ReNcell CX (cell line): ENCODE measurements around a stretch of chr6.

DNA sequence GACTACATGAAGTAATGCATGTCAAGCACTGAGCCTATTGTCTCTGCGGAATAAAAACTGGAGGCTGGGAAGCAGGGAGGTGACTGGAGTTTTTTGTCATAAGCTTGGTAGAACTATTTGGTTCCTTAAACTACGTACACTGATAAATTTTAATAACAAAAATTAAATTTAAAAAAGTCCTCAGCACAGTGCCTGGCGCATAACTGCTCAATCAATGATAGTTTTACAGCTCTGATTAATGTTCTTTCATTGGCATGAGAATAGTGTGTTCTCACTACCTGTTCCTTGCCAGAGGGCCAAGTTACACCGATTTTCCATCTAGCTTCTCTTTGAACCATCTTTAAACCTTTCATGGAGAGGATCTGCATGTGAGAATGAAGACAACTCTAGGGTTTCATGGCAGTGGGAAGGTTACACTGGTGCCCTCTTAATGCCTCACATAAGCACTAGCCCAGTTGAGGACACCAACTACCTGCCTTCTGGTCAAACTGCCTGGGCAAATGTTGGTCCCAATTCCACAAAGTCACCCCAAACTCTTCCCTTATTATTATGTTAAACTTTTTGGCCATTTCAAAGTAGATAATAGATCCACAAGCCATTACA, 45.0 kb upstream of the SPDEF start:
- PRO-cap: no peak

- PRO-cap: no peak
These were observed 16.0 kb downstream of the SNRPC start for GRCh38 chr6:34773268-34773835.

- PRO-cap: no peak
These were observed 28.9 kb downstream of the TAF11 start for GRCh38 chr6:34858799-34859482.

DNA sequence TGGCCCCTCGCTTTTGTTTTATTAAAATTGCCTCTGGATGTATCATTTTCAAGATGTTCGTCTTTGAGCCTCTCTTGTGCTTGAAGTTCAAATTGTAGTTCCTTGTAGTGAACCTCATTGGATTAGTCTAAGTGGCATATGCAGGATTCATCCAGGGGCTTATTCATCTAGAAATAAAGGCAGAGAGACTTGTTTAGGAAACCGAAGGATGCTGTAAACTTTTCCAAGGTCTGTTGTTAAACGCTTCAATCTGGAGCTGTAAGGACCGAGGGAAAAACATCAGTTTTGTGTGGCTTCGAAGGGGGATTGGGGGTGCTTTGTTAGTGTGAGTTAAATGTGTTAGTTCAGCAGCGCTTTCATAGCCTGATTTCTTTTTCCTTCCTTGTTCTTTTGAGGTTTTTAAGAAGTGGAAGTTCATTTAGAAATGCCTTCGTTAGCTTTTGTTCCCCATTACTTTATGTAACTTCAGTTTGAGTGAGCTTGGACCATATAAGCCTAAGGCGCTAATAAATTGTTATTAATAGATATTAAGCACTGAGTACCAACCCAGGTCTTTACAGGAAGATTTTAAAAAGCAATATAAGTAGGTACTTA, 1.4 kb downstream of the ANKS1A start:
- PRO-cap: no peak

GRCh38 chr6:34992003-34992485, 103.0 kb downstream of the ANKS1A start:
- PRO-cap: no peak

DNA sequence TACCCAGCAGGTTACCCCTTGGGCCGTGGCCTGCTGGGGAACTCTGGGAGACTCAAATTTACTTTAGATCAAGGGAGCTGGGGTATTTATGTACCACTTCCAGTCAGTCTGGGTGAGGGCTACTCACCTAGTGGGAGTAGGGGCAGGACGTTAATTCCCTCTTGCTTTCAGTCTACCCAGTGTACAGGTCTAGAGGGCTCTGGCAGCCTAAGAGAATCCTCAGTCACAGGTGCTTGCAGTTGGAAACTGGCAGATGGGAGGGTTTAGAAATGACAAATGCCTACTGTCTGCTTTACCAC, 103.7 kb downstream of the TCP11 start:
- PRO-cap: no peak

DNA sequence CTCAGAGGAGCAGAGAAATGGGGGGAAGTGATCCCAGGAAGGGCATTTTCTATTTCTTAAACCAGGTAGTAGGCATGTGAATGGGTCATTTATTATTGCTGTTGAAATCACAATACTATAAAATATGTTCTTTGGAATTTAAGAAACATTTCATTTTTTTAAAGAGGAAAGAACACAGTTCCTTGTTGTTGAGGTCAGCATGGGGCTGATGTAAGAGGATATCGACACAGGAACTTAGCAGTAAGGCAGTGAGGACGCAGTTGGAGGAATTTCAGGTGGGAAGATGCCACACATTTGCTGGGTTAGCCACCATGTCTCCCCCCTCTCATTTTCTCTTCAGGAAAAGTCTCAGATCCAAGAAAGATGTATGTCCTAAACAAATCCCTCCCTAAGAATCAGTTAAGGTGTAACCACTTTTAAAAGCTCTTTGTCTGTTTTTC, 99.1 kb downstream of the TCP11 start:
- PRO-cap: no peak

DNA sequence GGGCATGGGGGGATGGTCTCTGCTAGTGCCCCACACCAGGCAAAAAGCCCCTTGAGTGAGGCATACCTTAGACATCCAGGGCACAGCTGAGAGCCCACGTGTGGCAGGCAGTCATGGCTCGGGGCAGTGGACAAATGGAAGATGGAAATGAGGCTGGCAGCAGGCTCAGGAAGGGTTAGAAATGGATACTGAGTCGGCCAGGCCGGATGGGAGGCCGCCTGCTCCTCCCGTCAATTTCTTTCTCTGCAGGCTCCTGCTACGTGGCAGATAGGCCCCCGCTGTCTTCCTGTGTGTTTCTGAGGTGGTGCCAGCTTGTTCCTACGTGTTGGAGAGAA, 77.0 kb downstream of the TCP11 start:
- PRO-cap: no peak

DNA sequence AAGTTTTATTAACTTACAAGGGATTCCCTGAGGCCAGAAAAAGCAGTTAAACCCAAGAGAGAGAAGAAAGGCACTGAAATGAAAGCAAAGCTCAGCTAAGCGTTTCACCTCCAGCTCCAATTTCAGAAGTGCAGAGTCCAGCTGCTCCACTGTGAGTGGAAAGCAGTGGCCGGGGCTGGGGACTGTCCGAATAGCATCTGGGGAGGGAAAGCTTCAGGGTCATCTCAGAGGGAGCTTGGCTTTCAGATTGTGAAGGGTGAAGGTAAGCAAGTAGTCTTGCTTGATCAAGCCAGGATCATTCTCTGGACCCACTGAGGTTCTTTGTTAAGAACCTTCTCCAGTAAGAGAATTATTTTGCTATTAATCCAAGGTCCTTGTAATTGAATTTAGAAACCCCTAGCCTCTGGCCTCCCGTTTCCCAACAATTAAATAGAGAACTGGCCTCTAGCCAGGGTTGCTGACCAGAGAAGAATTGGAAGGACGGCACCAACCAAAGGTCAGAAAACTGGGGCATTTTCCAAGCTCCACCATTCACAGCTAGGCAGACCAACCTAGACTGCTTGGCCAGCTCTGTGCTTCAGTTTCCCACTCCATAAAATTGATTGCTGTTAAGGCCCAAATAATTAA, 20.9 kb upstream of the TCP11 start:
- PRO-cap: no peak

- PRO-cap: no peak
These were observed 1.6 kb downstream of the SCUBE3 start for GRCh38 chr6:35214814-35216203.

- PRO-cap: no peak
These were observed 20.8 kb downstream of the SCUBE3 start for GRCh38 chr6:35234343-35235182.

DNA sequence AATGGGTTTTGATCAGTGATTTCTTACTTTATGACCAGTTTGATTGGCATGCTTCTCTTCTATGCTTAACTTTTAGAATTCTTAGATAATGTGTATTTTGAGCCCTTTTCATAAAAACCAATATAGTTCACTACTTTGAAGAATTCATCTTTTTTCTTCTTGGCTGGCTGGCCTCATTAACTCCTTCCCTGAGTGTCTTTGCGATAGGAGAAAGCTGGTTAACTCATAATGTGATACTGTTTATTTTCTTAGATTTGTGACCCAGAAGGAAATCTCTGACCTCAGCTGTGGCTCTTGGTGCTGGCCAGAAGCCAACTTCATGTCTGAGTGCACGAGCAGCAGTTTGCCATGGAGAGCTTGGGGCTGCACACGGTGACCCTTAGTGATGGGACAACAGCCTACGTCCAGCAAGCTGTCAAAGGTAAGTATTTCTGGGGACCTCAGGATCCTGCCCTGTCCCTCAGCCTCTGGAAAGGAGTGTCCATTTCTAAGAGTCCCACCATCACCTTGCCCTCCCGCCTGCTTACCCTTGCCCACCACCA, 16.7 kb upstream of the DEF6 start:
- PRO-cap: no peak

DNA sequence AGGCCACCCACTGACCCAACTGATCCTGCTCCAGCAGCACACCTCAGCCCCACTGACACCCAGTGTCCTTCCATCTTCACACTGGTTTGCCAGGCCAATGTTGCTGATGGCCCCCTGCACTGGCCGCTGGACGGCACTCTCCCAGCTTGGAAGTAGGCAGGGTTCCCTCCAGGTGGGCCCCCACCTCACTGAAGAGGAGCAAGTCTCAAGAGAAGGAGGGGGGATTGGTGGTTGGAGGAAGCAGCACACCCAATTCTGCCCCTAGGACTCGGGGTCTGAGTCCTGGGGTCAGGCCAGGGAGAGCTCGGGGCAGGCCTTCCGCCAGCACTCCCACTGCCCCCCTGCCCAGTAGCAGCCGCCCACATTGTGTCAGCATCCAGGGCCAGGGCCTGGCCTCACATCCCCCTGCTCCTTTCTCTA, 25.4 kb upstream of the FANCE start:
- PRO-cap: no peak

GRCh38 chr6:35495136-35495695, 1.7 kb downstream of the TEAD3 start:
- PRO-cap: no peak

DNA sequence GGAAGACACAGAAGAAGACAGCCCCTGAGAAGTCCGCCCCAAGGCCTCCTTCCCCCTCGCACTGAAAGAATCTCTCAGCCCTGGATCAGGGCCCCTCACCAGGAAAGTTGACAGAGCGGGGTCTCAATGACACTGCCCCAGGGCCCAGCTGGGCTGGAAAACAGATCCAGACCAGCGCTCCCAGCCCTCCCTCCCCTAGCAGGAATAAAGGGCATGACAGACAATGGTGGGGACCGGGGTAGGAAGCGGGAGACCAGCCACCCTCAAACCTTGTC, 1.0 kb downstream of the TEAD3 start:
- PRO-cap: no peak

- PRO-cap: no peak
These were observed 6.7 kb downstream of the TULP1 start for GRCh38 chr6:35505993-35506393.

DNA sequence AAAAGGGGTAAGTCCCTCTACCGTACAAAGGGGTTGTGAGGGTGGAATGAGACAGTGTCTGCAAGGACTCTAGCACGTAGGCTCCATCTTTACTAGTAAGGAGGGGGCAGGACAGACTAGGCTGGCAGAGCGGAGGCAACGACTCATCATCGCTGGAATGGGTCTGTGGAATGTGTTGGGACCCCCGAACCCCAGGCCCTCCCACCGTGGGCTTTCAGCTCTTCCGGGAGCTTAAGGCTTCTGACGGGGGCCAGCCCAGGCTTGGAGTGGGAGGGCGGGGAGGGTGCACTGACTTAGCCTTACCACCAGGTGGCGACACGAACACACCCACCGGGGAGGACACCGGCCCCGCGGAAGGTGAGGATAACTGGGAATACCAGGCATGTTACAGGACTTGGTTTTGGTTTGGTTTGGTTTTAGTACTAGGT, 10.0 kb upstream of the TULP1 start:
- PRO-cap: no peak

- PRO-cap: no peak
These were observed 17.7 kb upstream of the ARMC12 start for GRCh38 chr6:35719195-35719436.

GRCh38 chr6:35918952-35919505, 1.9 kb downstream of the SRPK1 start:
- PRO-cap: no peak

- PRO-cap: no peak
These were observed 10.0 kb downstream of the MAPK14 start for GRCh38 chr6:36037485-36038218.